Measurements from ENCODE around the gene IFNA5.

- PRO-cap, result no peak
These were observed 21.2 kb upstream of the SH3GL2 start for GRCh38 chr9:17557556-17558075.

DNA sequence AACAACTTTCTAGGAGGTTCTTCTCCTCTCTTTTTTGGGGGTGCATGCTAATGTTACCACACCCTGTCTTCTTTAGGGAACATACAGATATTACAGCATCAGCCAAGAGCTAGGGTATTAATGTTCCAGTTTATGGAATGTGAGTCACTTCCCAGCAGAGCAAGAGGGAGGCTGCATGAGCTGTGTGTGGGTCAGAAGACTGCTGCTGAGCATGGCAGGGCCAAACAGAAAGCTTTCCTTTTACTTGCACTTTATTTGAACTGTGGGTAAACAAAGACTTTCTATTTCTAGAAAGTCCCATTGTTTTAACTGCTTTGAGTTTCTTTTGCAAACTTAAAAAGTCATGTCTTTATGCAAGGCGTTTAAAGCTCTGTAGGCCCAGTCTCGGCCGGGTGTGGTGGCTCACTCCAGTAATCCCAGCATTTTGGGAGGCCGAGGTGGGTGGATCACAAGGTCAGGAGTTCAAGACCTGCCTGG lies 159.0 kb downstream of the ADAMTSL1 start:
- PRO-cap, result no peak

- PRO-cap, result no peak
These were observed 227.9 kb downstream of the ADAMTSL1 start for GRCh38 chr9:18701831-18702203.

- PRO-cap, result no peak
These were observed 26.9 kb upstream of the PLIN2 start for GRCh38 chr9:19154047-19154642.

GRCh38 chr9:19183931-19185133 lies 46.2 kb upstream of the DENND4C start:
- PRO-cap, result no peak

GRCh38 chr9:19202435-19202816 lies 28.1 kb upstream of the DENND4C start:
- PRO-cap, result no peak

GRCh38 chr9:19230972-19231541 lies 564 bp downstream of the DENND4C start:
- PRO-cap, result no peak

DNA sequence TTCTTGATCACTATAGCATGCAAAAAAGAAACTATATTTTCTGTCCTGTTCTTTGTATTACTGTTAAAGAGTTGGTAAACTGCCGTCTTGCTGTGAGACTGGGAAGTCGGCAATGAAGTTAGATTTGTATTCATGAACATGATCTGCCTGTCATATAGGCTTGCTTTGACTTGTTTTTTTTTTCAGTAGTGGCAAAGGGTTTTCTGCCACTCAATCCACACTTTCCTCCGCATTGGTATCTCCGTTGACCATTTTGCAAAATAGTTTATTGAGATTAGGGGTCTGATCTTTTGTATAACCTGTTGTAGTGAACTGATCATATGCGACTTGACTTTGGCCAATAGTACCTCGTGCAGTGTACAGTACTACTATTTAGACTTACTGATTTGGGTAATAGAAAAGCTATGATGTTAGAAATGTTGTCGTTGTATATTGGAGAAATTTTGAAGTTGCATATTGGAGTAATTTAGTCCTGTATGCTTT lies 1.6 kb downstream of the DENND4C start:
- PRO-cap, result no peak

GRCh38 chr9:19374169-19375161 lies 5.6 kb downstream of the RPS6 start:
- PRO-cap, result no peak

- PRO-cap, result no peak
These were observed 4.7 kb downstream of the RPS6 start for GRCh38 chr9:19375162-19375811.

DNA sequence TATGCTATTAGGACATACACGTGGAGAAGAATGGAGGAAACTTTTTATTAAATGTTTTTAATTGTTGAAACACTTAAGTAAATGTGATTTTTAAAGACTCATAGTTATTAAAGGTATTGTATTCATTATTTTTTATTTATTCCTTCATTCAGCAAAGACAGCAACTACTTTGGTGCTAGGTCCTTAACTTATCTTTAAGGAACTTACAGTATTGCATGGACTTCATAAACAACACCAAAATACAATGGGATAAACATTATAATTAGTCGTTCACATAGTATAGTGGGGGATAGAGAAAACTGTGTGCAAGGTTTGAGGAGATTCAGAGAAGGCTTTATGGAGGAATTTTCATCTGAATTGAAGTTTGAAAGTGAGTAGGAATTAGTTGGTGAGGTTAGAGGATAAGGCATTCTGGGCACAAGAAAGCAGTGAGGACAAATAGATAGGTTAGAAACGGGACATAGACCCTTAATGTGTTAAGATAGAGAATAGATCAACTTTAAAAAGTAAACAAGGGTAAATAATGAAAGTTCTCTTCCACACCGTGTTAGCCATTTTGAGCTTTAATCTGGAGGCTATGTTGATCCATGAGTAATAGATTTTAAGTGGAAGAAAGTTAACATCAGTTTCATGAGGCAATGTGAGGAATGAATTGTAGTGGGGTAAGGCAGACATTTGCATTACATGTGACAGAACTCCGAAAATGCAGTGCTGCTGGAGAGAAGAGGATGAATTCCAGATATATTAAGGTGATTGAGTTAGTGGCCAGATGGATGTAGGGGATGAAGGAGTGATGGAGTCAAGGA lies 3.7 kb downstream of the FOCAD start:
- PRO-cap, result no peak

DNA sequence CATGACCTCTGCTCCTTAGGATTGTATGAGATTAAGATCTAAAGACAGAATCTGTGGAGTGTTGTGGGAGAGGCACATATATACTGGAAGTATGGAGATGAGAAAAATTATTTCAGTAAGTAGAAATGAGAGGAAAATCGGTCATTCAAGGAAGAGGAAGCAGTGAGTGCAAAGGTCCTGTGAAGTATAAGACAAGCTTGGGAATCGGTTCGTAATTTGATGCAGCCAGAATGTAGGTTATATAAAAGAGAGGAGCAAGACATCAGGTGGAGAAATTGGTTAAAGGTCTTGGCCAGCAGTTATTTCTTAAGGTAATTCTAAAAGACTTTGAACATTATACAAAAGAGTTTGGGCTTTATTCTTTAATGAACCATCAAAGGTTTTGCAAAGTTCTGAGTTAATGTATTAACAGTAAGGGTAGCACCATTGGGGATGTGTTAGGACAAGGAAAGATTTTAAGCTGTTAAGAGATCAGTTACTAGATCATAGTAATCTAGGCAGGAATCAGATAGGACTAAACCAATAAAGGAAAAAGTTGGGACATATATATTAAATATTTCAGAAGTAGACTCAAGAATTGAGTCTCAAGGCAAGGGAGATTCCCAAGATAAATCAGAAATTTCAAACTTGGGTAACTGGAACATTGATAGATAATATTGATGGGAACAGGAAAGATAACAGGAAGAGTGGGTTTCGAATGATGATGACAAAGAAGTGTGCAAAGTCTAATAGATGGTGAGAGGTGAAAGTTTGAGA lies 129.1 kb downstream of the HACD4 start:
- PRO-cap, result no peak

DNA sequence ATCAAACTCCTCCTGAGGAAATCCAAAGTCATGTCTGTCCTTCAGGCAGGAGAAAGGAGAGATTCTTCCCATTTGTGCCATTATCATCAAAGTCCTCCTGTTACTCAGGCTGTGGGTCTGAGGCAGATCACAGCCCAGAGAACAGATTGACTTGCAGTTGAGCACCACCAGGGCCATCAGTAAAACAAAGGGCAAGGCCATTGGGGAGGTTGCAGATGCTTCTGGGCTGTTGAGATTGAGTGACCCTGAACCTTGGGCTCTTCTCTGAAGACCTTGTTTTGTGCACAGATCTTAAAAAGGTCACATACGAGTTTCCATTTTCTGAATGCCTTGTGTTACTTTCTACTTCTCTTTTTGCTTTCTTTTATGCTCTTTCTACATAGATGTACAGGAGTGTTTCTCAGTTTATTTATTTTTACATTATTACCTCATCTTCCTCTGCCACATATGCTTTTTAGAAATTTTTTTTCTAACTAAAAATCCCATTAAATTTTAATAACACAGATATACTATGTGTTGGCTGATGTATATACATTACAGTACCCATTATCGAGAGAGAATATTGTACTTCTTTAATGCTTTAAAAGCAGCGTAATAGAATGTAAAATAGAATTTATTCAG lies at the start of gene IFNA5:
TSS of gene IFNA5 (minus strand) at position 258 of the 621 bp plus-strand sequence.
- PRO-cap, result no peak

- PRO-cap, result no peak
These were observed 6.1 kb upstream of the IFNA8 start for GRCh38 chr9:21402789-21403300.

GRCh38 chr9:21803029-21803664 lies 711 bp downstream of the MTAP start:
- PRO-cap, result bidirectional peak, plus-strand start at chr9:21803545, minus-strand start at chr9:21803183

GRCh38 chr9:21965595-21965807 lies 9.2 kb downstream of the CDKN2A start:
- PRO-cap, result no peak

DNA sequence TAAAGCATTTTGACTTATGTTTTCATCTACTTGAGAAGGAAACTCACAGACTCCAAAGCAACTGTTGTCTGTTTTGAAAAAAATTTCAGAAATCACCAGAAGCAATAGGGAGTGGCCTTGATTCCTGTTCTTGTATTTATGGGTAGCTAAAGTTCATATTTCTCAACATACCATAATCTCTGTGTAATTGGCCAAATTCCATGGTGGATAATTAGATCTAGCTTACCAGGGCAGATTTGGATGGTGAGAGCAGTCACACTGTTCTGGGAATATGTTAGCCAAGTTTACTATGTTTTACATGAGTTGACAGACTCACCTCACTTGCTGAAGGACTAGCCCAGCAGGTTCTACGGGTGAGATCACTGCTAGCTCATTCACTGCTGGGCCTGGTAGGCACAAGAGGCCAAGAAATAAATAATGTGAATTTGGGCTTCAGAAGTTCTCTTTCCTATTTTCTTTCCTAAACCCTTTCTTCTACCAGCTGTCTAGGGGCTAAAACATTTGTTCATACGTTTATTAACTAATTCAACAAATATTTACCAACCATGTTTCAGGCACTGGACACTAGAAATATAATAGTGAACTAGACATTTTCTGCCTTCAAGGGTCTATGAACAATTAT lies 32.7 kb upstream of the CDKN2B start:
- PRO-cap, result no peak

DNA sequence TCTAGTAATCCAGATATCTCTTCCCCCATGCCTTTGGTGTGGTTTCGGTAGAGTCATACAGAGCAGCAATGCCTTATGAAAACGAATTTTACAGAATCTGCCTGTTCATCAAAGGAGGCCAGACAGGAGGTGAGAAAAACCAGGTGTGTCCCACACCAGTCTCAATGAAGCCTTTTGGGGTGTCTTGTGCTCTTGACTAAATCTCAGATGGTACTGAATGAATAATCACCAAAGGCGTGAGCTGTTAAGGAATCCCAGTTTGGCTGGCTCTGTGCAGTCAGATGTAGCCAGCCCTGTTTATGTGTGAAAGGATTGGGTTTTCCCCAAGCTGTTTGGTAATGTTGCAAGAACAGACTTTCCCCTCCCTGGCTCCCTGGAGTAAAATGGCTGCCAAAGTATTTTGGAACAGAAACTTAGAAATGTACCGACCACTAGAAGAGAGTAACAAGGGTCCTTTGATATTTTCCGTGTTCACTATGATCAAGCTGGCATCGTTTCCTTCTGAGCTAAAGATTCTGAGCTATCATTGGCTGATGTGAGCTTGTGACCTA lies 70.9 kb upstream of the CDKN2B start:
- PRO-cap, result no peak

- PRO-cap, result no peak
These were observed 208.6 kb upstream of the DMRTA1 start for GRCh38 chr9:22237964-22238542.

DNA sequence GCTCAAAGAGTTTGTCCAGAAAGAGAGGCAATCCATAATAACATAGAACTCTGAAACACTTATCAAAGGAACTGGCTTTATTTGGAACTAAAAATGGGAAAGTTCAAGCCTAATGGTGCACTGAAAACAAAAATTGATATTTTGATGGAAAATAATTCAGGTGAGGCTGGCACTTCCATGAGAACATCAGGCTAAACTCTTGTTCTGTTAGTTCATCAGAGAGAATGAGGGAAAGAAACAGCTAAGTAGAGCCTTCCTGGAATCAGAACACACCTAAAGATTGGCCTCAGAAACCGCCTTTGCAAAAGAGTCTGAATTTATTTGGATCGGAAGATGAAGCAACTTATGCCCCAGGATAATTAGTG lies 362.0 kb downstream of the ELAVL2 start:
- PRO-cap, result no peak

Measured in SUDHL5 (cell line).